ENCODE measurements around the genes ZNF892, ANKRD36C and ITPRIPL1.

- PRO-cap, result no peak
- RRBS, 2 experiments, result no CpG with 5 or more reads among the region's 9 CpGs
Observed at GRCh38 chr2:88841277-88842131, 150.0 kb downstream of the RPIA start.

DNA sequence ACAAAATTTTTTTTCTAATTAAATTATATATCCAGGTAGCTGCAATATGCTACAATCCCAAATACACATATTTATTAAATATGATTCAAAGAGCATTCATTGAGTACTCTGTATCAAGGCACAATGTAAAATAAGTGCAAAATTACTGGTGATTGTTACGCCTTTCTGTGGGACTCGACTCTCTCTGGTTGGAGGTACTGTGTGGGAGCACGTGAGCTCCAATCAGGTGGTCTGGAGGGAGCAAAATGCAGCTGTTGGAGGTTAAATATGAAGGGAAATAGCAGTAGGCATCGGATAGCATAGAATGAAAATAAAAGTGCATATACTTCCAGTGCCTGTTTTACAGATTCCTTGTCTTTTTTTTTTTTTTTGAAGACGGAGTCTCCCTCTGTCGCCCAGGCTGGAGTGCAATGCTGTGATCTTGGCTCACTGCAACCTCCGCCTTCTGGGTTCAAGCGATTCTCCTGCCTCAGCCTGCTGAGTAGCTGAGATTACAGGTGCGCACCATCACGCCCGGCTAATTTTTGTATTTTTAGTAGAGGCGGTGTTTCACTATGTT, 178.1 kb downstream of the RPIA start:
- PRO-cap, result no peak
- RRBS, 2 experiments, result no CpG with 5 or more reads among the region's 12 CpGs

DNA sequence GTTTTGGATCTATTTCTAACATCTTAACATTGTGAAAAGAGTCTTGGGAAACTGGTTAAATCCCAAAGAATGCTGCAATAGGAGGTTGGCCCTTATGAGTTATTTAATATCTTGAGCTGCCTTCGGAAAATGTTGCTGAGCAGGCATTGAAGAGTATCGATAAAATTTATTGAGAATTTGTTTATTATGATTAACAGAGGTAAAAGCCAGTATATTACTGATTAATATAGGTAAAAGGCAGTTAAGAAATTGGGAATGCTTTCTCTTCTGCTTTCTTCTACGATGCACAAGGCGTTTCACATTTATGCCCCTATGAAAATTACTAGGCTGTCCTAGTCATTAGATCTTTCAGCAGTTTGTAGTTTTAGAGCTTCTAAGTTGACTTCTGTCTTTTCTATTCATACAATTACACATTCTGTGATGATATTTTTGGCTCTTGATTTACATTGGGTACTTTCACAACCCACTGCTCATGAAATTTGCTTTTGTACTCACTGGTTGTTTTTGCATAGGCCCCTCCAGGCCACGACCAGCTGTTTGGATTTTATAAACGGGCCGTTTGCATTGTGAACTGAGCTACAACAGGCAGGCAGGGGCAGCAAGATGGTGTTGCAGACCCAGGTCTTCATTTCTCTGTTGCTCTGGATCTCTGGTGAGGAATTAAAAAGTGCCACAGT, 193.6 kb downstream of the RPIA start:
- PRO-cap, result no peak
- RRBS, 2 experiments, result no CpG with 5 or more reads among the region's 7 CpGs

- PRO-cap, result no peak
Observed at GRCh38 chr2:89152533-89152822, 461.0 kb downstream of the RPIA start.

GRCh38 chr2:89565801-89566304, 874.4 kb downstream of the RPIA start:
- PRO-cap, result no peak
- RRBS, 2 experiments, result no CpG with 5 or more reads among the region's 3 CpGs

DNA sequence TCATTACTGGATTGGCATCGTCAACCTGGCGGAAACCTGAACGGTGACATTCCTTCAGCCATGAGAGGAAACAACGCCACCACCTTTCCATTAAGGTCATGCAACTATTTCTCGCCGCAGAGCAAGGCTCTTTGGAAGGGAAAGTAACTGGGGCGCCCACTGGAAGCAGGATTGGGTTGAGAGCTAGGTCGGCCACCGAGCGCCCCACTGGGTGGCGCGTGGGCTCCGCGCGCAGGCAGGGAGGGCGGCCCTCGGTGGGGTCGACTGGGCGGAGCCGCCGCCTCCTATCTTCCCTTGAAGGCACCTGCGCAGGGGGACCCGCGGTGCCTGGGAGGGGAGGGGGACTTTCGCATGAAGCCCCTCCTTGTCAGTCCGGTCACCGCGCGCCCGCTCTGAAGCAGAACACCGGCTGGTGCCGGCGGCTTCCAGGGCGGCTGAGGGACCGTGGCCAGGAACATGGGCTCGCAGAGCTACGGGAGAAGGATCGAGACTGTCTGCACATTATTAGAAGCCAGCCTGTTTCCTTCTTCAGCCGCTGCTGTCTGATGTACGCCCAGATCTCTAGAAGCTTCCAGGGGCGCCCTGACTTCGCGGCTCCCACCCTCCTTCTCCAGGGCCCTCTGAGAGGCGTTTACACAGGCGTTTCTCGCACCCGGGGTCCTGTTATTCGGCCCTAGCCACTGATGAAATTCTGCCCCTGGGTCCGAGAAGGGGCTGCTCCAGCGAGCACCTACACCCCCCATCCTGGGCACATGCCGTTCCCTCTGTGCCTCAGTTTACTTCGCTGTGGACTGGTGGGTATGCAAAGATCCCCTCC, 27.3 kb upstream of the MAL start:
- PRO-cap, result no peak
- RRBS, 2 experiments, result no CpG with 5 or more reads among the region's 52 CpGs

DNA sequence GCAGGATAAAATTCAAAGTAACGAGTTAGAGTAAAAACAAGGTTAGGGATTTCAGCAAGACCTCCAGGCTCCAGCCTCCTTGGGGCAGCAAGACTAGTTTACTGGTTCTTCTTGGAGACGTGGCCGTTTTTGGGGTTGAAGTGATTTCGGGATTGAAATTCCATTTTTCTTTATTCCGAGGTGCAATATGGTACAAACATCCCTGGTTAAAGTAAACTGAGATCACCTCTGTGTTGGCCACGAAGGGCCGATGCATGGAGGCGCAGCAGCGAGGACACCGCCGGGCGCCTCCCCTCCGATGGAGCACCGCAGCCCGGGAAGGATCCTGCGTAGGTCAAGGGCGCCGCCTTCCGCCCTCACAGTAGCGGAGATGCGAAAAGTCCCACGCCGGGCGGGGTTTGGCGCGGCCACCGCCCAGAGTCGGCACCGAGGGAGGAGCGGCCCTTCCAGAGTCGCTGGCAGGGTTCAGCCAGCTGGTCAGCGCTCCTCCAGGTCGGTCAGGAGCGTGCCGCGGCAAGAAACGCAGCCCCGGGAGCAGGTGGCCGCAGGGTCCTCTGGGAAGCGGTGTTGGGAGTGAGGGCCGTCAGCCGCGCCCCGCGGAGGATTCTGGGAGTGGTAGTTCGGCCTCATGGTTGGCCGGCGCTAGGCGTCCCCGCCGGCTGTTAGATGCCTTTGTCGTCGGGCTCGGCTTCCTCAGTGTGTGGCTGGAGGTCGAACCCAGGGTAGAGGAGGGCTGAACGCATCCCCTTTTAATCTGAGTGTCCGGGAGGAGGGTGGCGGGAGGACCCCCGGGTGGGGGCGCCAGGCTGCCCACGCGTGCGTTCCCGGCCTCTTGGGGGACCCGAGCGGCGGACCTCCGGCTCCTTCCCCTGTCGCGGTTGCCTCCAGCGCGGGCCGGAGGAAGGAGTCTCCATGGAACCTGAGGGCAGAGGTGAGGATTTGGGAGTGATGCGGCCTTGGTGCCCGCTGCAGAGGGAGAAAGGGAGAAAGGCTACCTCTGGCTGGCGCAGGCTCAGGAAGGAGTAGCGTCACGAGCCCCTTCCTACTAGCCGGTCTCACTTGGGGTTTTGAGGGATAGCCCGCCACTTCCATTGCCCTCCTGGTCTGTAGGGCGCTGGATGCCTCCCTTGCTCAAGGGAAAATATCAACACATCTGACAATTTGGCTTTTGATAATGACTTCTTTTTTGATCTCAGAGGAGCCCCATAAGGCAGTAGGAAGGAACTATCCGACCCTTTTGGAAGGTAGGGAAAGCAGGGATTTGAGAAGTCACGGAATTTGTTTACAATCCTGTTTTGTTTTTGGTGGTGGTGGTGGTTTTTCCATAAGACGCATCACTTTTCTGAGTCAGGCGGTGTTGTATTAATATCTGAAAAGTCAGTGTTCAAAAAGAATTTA, at the start of gene ZNF892:
TSS of gene ZNF892 (plus strand) at position 618 of the 1,398 bp plus-strand sequence.
- PRO-cap, result bidirectional peak, plus-strand start at position 696 of the sequence, minus-strand start at position 475 of the sequence
- RRBS, 2 experiments, result 7 to 22% methylated on average over 20 to 29 of the region's 85 CpGs

DNA sequence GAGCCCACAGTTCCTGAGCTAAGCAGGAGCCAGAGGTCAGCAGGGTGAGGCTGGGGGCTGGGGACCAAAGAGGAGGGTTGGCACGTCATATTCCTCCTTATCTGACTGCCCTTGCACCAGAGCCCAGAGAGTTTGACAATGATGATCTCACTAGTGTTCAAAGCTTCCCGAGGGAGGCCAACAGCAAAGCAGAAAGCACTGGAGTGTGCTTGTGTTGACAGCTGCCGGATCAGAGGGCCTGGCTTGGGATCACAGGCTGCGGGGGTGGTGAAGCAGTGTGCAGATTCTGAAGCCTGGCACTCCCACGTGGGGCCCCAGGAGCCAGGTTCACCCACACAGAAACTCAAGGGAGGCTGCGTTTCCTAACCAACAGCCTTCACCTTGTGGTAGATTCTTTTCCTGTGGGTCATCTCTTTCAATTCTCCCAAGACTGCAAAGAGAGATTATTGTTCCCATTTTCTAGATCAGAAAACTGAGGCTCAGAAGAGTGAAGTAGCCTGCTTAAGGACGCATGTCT, 89.8 kb downstream of the TRIM43 start:
- PRO-cap, result no peak
- RRBS, 2 experiments, result no CpG with 5 or more reads among the region's 7 CpGs

DNA sequence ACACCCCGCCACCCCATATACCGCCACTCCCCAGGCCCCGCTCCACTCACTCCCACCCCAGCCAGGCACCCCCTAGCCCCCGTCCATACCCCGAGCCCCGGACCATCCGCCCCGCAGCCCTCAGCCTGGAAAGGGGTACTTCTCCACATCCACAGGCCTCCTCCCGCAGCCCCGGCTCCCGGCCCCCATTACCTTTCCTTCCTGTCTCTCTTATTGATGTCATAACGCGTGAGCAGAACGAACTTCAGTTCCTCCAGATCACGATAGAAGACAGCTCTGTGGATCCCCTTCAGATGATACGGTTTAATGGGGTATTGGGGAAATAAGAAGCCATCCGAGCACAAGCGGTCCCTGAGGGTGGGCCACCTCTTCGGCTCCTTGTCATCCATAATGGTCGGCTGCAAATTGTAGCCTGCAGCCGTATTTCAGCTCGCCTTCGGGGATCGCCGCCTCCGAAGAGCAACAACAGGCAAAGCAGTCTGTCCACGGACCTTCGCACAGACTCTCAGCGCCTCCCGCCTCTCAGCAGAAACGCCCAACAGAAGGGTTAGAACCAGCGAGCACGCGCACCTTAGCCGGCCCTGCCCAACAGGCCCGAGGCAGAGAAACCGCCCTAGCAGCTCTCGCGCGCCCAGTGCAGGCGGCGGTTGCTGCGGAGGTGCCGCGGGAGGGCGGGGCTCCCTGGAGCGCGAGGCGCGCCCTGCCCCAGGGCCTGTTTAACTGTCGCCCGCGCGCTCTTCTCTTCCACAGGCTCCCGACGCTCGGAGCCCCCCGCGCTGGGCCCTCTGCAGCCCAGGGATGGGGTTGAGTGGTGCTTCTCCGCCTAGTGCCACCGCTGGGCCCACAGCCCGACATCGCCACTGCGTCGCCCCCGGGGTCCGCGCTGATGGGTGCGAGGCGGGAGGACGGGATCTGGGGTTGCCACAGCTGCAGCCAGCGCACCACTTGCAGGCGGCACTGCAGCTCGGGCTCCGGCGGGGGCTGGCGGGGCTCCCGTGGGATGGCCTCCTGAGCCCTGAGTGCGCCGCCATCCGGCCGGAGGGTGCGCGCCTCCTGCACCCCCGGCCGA, at the start of gene ANKRD36C:
TSS of gene ANKRD36C (minus strand) at position 505 of the 1,069 bp plus-strand sequence.
- PRO-cap, result unidirectional peak, plus-strand start at position 247 of the sequence; bidirectional peak, plus-strand start at position 390 of the sequence, minus-strand start at position 389 of the sequence; unidirectional peak, minus-strand start at position 507 of the sequence; unidirectional peak, minus-strand start at position 545 of the sequence; bidirectional peak, plus-strand start at position 634 of the sequence, minus-strand start at position 545 of the sequence; unidirectional peak, minus-strand start at position 914 of the sequence
- RRBS, 2 experiments, result no CpG with 5 or more reads among the region's 86 CpGs

DNA sequence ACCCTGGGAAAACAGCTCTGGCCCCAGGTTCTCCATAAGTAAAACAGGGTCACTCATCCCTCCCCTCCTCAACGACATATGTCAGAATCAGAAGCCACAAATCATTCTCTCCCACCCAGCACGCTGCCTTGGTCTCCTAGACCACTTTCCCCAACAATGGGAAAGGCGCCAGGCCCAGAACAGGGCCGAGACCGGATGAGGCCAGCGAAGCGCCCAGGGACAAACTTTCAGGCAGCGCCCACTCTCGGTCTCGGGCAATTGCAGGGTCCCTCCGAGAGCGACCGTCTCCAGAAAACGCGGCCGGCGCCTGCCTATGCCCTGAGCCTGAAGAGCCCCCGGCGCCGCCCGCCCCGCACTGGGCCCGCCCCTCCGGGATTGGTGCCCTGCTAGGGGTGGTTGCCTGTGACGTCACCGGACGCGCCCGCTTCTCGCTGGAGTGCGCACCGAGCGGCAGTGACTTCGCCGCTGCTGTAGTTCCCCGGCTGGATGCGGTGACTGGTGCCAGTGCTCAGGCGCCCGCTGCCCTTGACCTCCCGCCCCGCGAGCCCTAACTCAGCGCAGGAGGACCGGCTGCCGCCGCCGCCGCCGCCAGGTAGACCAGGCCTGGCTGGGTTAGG, 18.6 kb upstream of the ANKRD36C start:
- PRO-cap, result bidirectional peak, plus-strand start at position 411 of the sequence, minus-strand start at position 326 of the sequence
- RRBS, 2 experiments, result under 1% methylated on average over 7 of the region's 49 CpGs

DNA sequence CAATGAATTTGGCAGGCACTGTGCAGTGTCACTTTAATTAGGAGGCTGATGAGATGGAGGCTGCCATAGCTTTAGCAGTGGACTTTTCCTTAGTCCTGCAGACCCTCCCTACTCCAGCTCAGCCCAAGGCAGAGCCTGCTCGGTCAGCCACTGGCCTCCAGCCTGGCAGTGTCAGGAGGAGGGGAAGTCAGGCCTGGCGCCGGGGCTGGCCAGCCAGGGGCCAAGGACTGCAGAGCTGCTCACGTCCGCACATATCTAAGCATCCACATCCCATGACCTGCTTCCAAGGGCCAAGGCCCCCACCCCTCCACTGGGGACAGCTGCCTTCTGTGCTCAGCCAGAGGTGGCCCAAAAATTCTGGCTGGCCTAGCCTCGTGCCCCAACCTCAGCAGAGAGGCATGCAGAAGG, 33.2 kb downstream of the ADRA2B start:
- PRO-cap, result no peak
- RRBS, 2 experiments, result no CpG with 5 or more reads among the region's 6 CpGs

DNA sequence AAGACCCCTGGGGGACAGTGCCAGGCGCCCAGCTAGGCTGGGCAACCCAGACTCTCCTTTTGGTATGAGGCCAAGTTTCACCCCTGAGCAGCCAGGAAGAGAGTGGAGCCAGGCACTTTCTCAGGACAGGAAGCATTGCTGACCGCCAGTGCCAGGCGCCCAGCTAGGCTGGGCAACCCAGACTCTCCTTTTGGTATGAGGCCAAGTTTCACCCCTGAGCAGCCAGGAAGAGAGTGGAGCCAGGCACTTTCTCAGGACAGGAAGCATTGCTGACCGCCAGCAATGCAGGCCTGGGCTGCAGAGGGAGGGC, 31.3 kb downstream of the ADRA2B start:
- PRO-cap, result no peak
- RRBS, 2 experiments, result no CpG with 5 or more reads among the region's 4 CpGs

DNA sequence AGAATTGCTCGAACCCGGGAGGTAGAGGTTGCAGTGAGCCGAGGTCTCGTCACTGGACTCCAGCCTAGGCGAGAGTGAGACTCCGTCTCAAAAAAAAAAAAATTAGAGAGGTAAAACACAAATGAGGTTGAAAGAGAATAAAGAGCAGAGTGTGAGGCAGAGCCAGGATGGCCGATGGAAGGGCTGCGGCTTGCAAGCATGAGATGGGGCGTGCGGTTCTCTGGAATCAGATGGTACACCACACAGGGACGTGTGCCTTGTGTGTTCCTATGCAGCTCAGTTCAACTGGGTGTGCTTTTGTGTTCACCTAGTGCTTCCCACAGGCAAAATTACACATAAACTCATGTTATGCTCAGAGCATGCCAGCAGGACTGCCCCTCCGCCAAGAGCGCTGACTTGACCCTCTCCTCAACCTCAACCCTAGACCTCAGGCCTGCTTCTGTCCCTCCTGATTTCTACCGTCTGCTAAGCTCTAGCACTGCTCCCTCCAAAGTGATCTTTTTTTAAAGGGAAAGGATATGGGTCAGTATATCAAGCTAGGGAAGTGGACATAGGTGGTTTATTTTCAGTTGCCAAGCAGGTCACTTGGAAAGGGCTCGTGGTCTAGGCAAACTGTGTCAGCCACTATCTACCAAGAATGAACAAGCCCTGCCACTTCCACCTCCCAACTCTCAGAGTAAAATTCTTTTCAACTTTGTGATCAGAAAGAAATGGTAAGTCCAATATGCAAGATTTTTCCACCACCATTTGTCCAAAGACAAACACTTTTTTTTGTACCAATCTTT, 24.3 kb downstream of the STARD7 start:
- PRO-cap, result no peak
- RRBS, 2 experiments, result no CpG with 5 or more reads among the region's 15 CpGs

DNA sequence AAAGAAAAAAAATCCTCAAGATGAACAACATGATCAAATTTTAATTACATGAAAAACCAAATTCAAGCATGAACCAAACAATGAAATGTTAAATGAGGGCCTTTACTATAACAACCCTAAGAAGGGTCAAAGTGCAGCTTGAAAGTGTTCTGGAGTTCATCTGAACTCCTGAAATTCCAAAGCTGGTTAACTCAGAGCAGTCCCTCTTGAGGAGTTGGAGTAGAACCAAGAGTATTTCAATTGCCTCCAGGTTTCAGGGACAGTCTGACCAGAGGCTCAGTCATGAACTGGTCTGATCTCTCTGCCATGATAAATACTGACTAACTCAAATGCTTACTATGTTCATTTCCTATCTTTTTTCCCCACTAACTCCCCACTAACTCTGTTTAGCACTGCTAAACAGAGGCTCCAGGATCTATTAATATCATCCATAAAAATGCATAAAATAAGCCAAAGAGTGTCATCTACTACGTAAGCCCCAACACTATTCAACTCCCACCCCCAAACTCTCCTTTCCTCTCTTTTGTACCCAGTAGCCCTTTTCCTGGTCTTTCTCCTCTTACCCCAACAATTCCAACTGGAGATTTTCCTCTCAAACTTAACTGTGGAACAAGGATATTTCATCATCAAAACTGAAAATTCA, 2.7 kb downstream of the STARD7 start:
- PRO-cap, result no peak
- RRBS, 2 experiments, result no CpG with 5 or more reads among the region's 1 CpG

GRCh38 chr2:96234150-96234750, 25.6 kb upstream of the STARD7 start:
- PRO-cap, result no peak
- RRBS, 2 experiments, result no CpG with 5 or more reads among the region's 4 CpGs

DNA sequence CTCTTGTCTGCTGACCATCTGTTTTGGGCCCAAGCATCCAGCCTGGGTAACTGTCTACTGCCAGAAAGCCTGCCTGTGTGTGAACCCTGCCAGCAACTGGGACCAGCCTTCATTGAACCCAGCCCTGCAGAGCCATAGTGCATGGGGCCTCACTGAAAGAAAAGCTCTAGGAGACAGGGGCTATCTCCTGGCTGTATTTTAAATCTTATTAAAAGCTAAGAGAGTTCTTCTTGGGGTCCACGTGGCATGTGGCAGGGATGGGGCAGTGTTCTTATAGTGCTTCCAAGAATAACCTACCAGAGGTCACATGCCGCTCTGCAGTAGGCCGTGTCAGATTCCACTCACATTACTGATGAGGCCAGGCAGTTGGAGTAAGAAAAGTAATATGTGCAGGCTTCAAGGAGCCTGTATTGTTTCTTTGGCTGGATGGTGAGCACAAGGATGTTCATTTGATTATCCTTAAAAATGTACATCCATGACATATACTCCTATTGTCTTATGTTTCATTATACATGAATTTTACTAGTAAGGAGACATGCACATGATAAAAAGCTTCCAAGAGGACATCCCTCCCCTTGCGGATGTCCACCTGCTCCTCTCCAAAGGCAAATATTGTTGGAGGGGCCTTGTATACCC, 7.1 kb downstream of the TMEM127 start:
- PRO-cap, result no peak
- RRBS, 2 experiments, result no CpG with 5 or more reads among the region's 4 CpGs

GRCh38 chr2:96301425-96301787, 3.9 kb downstream of the SNRNP200 start:
- PRO-cap, result no peak
- RRBS, 2 experiments, result no CpG with 5 or more reads among the region's 7 CpGs

DNA sequence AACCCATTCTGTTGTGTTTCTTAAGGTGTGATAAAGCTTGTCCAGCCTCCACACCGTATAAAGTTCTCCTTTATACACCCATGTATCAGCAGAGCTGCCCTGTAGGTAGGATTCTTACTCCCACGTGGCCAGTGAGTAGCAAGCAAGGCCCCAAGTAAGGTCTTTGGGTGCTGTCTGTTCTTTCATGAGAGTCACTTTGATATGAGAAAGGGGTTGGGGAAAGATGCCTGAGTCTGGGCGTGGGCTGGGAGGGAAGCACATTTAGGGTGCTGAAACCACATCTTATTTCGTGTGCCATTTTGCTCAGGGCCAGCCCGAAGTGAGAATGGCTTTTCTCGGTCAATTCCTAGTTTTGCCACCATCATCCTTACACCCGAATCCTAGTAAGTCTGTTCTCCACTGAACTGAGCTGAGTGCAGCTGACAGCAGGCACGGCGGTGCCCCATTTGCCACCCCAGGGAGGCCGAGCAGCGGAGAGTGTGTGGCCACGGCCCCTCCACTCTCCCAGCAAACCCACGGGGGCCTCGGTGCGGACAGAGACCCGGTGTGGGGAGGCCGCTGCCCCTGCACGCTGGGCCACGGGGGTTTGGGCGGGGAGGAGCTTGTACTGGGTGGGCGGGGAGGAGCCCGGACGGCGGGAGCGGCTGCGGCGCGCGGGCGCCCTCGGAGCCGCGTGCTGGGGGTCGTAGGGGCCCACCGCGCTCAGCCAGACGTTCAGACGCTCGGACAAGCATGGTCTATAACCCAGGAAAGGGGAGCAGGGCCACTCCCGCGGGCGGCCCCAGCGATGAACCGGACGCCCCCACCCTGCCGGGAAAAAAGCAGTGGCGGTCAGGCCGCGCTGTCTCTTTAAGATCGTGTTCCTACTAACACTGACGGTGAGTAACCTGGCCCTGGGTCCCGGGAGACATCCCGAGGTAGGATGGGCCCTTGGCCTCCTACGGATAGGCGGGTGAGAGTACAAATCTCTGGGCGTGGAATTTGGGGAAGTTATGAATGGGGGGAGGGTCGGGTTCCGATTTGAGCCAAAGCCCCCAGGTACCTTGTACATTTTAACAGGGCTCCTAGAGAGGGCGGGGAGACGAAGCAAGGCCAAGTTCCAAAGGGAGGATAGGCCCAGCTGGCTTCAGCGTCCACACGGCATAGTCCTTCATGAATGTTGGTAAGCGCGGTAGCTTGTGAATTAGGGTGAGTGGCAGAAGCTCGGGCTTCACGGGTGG, at the start of gene ITPRIPL1:
TSS of gene ITPRIPL1 (plus strand) at position 630 of the 1,220 bp plus-strand sequence.
- PRO-cap, result bidirectional peak, plus-strand start at position 612 of the sequence, minus-strand start at position 548 of the sequence; bidirectional peak, plus-strand start at position 816 of the sequence, minus-strand start at position 823 of the sequence
- RRBS, 2 experiments, result 16 to 57% methylated on average over 7 to 11 of the region's 66 CpGs

GRCh38 chr2:96533251-96534200, 3.0 kb upstream of the ARID5A start:
- PRO-cap, result no peak
- RRBS, 2 experiments, result no CpG with 5 or more reads among the region's 9 CpGs

- PRO-cap, result bidirectional peak, plus-strand start at chr2:96537316, minus-strand start at chr2:96537151; unidirectional peak, minus-strand start at chr2:96537371
- RRBS, 2 experiments, result 19 to 27% methylated on average over 17 to 27 of the region's 81 CpGs
Observed at GRCh38 chr2:96537006-96537795, 649 bp downstream of the ARID5A start.

All from HEK293 (cell line).